Subcutaneous adipose tissue (tissue), 3 donors: ENCODE data around the genes NCF4 and TST.

- PRO-cap, result no peak
- RAMPAGE, long total RNA, 3 experiments, result no peak in any of the 3 experiments
Measured at GRCh38 chr22:36659535-36660876, 43.5 kb downstream of the CACNG2 start.

DNA sequence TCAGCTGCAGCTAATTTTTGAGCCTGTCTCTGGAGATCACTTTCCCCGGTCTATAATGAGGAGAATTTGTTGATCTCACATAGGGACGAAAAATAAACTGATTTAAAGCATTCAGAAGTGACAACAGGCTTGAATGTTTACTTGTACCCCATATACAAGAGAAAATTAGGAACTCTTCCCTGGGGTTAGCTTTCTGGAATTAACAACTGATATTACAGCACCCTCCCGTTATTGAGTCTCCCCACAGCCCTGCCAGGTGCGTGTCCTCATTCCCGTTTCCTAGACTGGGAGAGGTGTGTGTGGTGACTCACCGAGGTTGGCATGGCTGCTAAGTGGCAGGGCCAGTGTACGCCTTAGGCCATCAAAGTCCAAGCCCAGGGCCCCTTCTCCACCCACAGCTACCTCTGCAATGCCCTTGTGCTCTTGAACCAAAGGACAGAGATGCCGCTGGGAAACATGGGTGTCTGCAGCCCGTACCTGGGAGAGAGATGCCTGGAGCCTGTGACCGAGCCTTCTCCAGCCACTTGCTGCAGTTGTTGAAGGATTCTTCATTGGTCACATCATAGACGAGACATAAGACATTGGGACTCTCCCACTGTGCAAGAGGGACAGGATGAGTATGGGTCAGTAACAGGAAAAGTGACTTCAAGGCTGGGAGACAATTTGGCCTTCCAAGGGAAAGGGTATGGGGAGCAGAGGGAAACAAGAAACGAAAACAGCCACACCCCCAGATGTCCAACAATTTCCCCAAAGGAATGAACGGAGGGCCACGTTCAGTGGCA, 12.3 kb downstream of the IFT27 start:
- PRO-cap, result no peak
- RAMPAGE, long total RNA, 3 experiments, result no peak in any of the 3 experiments

- PRO-cap, result no peak
- RAMPAGE, long total RNA, 3 experiments, result no peak in any of the 3 experiments
Measured at GRCh38 chr22:36816143-36816626, 650 bp downstream of the PVALB start.

DNA sequence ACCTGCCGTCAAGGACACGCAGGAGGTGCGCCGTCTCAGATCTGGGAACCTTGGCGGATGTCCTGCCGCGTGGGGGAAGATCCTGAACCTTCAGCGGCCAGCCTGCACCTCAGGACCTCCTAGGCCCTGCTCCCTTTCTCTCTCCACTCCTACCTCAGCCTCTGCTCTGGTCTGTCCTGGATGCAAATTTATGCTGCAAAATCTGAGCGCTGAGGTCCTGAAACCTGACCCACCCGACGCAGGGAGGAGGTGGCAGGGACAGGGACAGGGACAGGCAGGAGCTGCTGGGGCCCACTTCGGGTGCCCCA, 473 bp upstream of the PVALB start:
- PRO-cap, result no peak
- RAMPAGE, long total RNA, 3 experiments, result no peak in any of the 3 experiments

GRCh38 chr22:36860755-36861557, at the start of gene NCF4:
NCF4 (plus strand) TSS chr22:36861006.
- PRO-cap, result unidirectional peak, plus-strand start at chr22:36860979; unidirectional peak, plus-strand start at chr22:36861006
- RAMPAGE, long total RNA, 3 experiments, result start-site peak on the plus strand in 3 of 3 experiments, at chr22:36860973-36861068 at its widest, 86 to 675 reads per replicate

GRCh38 chr22:36873741-36874095, 12.9 kb downstream of the NCF4 start:
- PRO-cap, result no peak
- RAMPAGE, long total RNA, 3 experiments, result no peak in any of the 3 experiments

DNA sequence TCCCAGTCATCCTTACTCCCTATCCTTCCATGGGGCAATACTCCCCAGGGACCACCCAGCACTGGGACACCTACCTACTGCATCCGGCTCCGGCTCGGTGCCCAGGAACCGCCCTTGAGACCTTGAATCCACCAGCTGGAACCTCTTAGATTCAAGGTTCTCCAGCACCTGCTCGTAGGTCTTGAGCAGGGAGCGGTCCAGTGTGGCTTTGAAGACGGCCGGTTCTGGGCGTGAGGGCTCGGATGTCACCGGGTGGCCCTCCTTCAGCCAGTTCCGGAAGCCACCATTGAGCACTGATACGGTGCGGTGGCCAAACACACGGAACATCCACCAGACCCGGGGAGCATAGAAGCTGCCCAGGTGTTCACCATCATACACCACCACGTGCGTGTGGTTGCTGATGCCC, 1.2 kb downstream of the TST start:
- PRO-cap, result no peak
- RAMPAGE, long total RNA, 3 experiments, result no peak in any of the 3 experiments

DNA sequence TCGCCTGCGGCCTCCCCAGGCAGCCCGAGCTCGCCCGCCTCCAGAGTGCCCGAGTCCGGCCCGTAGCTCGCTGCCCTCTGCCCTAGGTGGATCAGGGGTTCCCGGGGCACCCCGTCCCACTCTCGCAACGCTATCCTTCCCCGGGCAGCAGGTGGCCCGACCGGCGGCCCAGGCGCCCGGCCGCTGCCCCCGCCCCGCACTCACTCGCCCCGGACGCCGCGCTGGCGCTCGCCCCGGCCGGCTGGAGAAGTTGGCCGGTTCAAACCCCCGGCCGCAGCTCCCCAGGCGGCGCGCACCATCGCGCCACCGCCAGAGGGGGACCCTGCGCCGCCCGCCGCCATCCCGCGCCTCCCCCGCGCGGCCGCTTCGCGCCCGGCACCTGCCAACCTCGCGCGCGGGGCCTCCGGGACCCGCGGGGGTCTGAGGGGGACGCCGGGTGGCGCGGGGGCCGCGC, at the start of gene TST:
Gene TST (minus strand): TSS at position 252 of the 454 bp plus-strand sequence.
- PRO-cap, result bidirectional peak, plus-strand start outside the sequence, minus-strand start at position 252 of the sequence
- RAMPAGE, long total RNA, 3 experiments, result start-site peak on the minus strand in 2 of 3 experiments, centred at positions 236 to 238 of the sequence, 11 to 19 reads per replicate

DNA sequence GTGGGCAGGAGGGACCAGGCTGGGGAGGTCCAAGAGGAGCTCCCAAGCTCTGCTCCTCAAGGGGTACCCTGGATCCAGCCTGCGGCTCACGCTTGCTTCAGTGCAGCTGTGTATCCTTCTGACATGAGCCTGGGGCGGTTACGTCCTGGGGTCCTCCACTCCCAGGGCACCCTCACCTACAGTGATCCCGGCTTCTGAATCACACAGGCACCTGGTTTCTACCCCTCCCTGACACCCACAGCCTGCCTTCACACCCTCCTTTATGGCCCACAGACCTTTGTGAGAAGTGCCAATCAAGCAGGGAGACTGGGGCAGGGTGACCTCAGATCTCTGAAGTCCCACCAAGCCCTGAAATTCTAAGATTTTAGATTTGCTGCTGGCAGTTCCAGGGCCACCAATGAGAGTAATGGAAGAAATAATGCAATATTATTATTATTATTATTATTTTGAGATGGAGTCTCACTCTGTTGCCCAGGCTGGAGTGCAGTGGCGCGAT, 1.5 kb downstream of the MPST start:
- PRO-cap, result no peak
- RAMPAGE, long total RNA, 3 experiments, result no peak in any of the 3 experiments

GRCh38 chr22:37074784-37075206, 23.3 kb downstream of the KCTD17 start:
- PRO-cap, result no peak
- RAMPAGE, long total RNA, 3 experiments, result no peak in any of the 3 experiments

- PRO-cap, result no peak
- RAMPAGE, long total RNA, 3 experiments, result no peak in any of the 3 experiments
Measured at GRCh38 chr22:37079328-37080414, 28.1 kb downstream of the KCTD17 start.

DNA sequence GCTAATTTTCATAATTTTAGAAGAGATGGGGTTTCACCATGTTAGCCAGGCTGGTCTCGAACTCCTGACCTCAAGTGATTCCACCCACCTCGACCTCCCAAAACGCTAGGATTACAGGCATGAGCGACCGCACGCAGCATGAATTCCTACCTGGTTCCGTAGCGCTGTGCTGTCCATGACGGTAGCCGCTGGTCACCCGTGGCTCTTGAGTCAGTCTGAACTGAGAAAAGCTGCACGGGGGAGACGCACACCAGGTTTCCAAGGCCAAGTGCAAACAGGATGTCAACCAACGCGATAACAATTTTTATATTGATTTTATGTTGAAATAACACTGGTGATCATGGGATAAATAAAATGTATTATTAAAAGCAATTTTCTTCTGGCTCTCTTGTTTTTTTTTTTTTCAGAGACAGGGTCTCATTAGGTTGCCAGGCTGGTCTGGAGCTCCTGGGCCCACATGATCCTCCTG, 826 bp upstream of the TMPRSS6 start:
- PRO-cap, result no peak
- RAMPAGE, long total RNA, 3 experiments, result no peak in any of the 3 experiments

DNA sequence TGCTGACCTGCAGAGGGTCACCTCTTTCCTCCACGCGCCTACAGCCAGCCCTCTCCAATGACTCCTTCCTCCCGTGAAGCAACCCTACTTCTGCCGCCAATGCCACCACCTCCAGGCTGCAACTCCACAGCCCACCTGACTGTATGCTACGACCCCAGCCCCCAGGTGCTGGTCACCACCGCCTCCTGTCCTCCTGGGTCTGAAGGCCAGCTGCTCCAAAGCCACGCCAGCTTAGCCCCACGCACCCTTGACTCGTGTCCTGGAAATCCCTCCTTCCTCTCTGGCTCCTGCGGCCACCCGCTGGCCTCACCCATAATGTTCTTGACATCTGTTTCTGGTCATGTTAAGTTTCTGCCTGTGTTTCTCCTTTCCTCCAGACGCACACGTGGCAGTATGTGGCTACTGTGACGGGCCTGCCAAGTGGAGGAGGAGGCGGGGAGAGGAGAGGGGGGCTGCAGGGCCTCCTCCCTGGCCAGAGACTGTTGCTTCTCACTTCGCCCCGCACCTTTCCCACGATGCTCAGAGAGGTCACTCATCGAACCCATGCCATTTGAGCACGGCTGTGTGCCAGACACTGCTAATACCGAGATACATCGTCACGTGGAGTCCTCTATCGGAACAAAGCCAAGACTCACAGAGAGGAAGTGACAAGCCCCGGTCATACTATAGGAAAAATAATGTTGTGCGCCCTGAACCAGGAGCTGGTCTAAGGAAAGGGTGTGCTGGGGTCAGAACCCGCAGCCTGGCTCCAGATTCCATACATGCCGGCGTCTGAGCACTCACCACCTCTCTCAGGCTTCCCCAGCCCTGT, 11.6 kb downstream of the C1QTNF6 start:
- PRO-cap, result unidirectional peak, minus-strand start at position 323 of the sequence
- RAMPAGE, long total RNA, 3 experiments, result no peak in any of the 3 experiments

DNA sequence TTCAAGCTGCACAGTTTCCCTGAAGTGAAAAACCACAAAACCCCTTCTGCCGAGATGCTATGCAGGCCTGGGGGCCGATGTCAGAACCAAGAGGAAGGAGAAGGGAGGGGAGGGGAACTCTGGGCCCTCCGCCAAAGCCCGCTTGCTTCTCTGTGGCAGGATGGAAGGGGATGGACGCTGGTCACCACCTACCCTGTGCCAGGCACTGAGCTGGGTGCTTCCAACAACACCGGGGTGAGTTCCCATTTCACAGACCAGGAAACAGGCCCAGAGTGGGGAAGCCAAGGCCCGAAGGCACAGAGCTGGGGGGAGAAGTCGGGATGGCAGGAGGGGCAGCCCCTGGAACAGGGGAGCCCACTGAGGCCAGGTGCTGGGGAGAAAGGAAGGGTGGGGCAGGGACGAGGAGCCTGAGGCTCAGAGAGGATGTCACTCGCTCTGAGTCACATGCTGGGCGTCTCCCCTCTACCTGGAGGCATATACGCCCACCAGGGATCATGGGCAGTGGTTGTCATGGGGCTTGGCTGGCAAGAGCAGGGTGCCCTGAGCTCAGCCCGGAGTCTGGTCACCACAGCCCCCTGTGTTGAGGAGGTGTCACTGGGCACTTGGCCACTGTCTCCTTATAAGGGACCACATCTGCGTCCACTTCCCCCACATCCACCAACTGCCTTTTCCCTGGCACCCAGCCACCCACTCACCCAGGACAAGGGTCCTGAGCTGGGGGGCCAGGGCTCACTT, 15.5 kb downstream of the RAC2 start:
- PRO-cap, result no peak
- RAMPAGE, long total RNA, 3 experiments, result no peak in any of the 3 experiments

- PRO-cap, result no peak
- RAMPAGE, long total RNA, 3 experiments, result no peak in any of the 3 experiments
Measured at GRCh38 chr22:37229151-37229818, 14.8 kb downstream of the RAC2 start.

GRCh38 chr22:37229930-37230450, 14.1 kb downstream of the RAC2 start:
- PRO-cap, result no peak
- RAMPAGE, long total RNA, 3 experiments, result no peak in any of the 3 experiments

DNA sequence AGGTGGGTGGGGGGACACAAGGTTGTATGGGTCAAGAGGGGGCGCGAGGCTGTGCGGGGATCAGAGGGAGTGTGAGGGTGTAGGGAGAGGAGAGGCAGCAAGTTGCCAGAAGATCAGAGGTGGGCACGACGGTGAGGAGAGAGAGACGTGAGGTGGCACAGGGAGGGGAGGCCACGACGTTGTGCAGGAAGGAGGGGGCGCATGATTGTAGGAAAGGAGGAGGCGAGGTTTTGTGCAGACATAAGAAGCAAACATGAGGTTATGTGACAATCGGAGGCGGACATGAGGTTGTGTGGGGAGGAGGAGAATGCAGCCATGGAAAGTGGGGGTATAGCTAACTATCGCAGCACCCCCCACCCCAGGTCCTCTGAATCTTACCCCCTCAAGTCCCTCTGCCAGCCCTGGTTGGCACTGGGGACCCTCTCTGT, 12.7 kb downstream of the RAC2 start:
- PRO-cap, result no peak
- RAMPAGE, long total RNA, 3 experiments, result no peak in any of the 3 experiments

GRCh38 chr22:37240159-37240733, 3.8 kb downstream of the RAC2 start:
- PRO-cap, result no peak
- RAMPAGE, long total RNA, 3 experiments, result no peak in any of the 3 experiments

GRCh38 chr22:37284789-37285331, 2.6 kb downstream of the CYTH4 start:
- PRO-cap, result no peak
- RAMPAGE, long total RNA, 3 experiments, result no peak in any of the 3 experiments

GRCh38 chr22:37312592-37313069, 30.3 kb downstream of the CYTH4 start:
- PRO-cap, result no peak
- RAMPAGE, long total RNA, 3 experiments, result no peak in any of the 3 experiments